Metastatic Breast Carcinoma in the Brain (tissue), 10 donors: ENCODE data around the genes NTNG2 and CEL.

- PRO-cap, 10 experiments: peak in 4 of 10 experiments; most common minus-strand start chr9:131709881 (in 4)
These were observed 30.1 kb downstream of the RAPGEF1 start for GRCh38 chr9:131709383-131710473.

DNA sequence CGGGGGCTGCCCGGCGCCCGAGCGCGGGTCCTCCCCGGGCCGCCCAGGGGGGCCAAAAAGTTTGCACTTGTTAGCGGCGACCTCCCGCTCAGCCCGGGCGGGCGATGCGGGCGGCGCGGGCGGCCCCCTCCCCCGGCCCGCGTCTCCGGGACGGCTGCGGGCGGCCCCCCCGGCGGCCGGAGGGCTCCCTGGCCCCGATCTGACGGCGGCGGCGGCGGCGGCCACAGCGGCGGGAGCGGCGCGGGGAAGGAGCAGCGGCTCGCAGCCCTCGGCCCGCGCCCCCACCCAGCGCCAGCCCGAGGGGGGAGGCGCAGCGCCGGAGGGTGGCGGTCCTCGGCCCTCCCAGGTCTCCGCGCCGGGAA, at the start of gene NTNG2:
Gene NTNG2, plus strand, starts transcription at position 197 of the 362 bp plus-strand sequence.
- PRO-cap, 10 experiments: no peak in any of the 10 experiments

DNA sequence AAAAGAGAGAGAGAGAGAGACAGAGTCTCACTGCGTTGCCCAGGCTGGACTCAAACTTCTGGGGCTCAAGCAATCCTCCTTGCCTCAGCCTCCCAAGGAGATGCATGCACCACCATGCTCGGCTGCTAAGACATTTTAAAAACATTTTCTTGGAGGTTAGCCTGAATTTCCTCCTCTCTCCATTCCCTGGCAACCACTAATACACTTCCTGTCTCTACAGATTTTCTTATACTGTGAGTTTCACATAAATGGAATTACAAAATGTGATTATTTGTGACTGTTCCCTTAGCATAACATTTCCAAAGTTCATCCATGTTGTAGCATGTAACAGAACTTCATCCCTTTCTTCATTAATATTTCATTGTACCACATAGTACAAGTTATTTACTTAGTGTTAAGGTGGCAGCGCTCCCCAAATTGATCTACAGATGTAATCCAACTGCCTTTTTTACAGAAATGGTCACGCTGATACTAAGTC, 82.3 kb downstream of the SETX start:
- PRO-cap, 10 experiments: no peak in any of the 10 experiments

DNA sequence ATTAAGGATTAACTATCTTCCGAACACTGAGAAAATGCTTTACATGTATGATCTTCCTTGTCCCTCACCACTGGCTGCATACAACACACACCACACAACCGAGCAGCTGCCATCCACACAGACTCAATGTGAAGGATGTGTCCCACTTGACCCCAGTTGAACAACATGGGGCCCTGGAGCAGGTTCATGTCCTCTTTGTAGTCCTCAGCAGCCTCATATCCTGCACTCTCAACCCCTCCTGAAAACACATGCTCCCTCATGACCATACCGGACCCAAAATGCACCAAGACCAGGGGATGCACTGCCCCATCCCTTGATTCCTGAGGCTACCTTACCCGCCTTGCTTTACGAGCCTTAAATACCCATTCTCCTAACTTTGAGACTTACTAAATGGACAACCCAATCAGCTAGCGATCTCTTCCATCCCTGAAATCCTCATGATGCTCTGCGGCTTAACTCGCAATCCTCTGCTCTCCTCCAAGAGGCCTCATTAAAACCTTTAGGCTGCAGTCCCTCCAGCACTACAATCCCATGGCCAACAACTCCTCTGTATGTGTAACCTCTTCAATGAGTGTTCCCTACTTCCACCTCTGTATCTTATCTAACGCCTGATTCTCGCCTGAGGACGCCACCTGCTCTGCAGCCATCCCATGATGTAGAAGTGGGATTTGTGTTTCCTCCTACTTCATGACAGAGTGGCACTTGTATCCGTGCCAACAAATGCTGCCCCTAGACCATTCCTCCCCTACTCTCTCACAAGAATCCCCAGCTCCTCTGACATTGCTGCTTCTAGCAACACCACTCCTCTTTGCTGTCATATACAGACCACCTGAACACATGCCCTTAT, 78.8 kb downstream of the SETX start:
- PRO-cap, 10 experiments: no peak in any of the 10 experiments

DNA sequence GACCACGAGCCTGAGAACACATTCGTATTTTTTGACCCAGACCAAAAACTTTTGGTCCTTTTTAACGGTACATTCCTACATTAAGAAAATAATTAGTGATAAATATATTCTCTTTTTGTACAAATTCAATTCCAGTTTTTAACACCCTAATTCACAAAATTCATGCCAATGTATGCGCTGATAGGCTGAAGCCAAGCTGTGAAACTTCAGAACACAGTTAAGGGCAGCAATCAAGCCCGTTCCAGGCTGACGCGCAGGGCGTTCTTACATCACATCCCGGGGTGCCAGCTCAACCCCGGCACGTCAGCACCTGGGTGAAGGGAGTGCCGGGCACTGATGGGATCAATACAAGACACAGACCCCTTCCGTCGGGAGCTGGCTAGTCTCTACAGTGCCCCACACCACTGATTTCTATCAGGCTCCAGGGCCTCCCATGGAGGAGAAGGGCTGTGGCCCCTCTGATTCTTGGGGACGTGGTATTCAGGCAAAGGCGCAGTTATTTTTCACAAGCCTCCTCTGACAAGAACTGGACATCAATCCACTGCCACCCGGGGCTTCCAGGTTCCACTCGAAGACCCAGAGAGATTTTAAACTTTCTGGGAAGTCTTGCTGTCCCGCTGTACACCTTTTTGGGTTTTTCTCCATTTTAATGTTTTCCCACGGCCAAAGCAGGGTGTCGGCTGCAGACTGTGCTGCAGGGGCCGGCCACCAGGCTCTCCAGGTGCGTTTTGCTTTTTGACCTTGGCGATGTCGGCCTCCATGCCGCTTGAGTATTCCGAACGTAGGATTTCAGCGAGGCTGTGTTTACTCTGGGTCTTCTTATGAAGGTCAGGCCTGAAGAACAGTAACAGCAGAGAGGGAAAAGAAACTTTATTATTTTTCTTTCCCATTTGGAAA, 12.1 kb downstream of the BARHL1 start:
- PRO-cap, 10 experiments: no peak in any of the 10 experiments

- PRO-cap, 10 experiments: peak in 2 of 10 experiments; most common plus-strand start chr9:132671303 (in 1); most common minus-strand start chr9:132671258 (in 1)
These were observed 995 bp downstream of the GTF3C4 start for GRCh38 chr9:132671015-132671903.

DNA sequence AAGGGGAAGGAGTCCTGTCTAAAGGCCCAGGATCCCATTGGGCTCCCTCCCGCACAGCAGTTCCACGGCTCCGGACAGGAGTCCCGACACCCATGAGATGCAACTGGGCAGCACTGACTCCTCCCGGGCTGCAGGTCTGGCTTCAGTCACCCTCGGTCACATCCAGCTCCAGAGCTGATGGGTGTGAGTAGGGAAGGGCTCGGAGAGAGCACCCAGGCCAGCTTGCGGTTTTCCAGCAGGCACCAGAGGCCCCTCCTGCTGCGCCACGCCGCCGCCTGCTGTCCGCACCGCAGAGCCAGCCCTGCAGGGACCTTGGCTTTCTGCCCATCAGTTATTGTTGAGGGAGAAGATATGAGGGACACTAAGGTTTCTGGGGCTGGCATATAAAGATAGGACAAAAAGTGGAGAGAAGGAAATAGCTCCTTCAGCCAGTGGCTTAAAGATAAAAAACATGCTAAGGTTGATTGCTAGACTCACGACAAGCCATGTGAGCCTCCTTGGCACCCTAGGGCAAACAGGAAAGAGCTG, 79.1 kb downstream of the AK8 start:
- PRO-cap, 10 experiments: peak in 1 of 10 experiments; most common plus-strand start position 277 of the sequence (in 1)

DNA sequence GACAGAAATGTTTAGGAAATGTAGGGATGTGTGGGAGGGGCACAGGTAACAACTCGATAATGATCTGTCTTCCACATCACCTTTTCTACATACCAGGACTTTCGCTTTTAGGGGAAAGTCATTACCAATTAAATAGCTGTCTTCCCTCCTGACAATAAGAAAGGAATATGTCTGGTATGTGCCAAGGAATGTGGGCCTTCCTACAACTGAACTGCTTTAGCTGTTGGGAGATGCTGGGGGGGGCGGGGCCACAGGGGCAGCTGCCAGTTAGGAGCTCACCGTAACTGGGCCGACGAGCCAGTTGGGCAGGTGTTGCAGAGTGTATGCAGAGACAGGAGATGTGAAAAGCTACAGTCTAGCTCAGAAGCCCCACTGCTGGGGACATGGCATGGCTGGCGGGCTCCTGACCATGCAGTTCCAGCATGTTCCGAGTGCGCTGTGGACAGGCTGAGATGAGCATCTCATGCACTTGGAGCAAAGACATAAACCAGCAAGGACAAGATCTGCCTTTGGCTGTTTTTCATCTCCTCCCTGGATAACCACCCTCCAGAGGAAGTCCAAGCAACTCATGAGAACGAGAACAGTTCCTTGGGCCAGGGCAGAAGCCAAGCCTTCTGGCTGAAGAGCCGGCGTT, 71.0 kb downstream of the AK8 start:
- PRO-cap, 10 experiments: peak in 1 of 10 experiments; most common plus-strand start position 300 of the sequence (in 1)

GRCh38 chr9:132895097-132895981, 16.6 kb downstream of the SPACA9 start:
- PRO-cap, 10 experiments: peak in 1 of 10 experiments; most common plus-strand start chr9:132895532 (in 1); most common minus-strand start chr9:132895393 (in 1)

GRCh38 chr9:132902551-132902998, 23.9 kb downstream of the SPACA9 start:
- PRO-cap, 10 experiments: no peak in any of the 10 experiments

- PRO-cap, 10 experiments: peak in 10 of 10 experiments; most common minus-strand start chr9:133030447 (in 6)
These were observed 961 bp upstream of the GTF3C5 start for GRCh38 chr9:133029512-133030560.

GRCh38 chr9:133056982-133057395, 4.8 kb upstream of the CEL start:
- PRO-cap, 10 experiments: no peak in any of the 10 experiments

DNA sequence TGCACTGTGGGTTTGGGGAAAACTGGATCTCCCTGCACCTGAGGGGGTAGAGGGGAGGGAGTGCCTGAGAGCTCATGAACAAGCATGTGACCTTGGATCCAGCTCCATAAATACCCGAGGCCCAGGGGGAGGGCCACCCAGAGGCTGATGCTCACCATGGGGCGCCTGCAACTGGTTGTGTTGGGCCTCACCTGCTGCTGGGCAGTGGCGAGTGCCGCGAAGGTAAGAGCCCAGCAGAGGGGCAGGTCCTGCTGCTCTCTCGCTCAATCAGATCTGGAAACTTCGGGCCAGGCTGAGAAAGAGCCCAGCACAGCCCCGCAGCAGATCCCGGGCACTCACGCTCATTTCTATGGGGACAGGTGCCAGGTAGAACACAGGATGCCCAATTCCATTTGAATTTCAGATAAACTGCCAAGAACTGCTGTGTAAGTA, at the start of gene CEL:
Gene CEL, plus strand, starts transcription at position 135 of the 432 bp plus-strand sequence.
- PRO-cap, 10 experiments: no peak in any of the 10 experiments

GRCh38 chr9:133102702-133103140, 18.3 kb downstream of the RALGDS start:
- PRO-cap, 10 experiments: no peak in any of the 10 experiments

- PRO-cap, 10 experiments: no peak in any of the 10 experiments
These were observed 11.8 kb downstream of the RALGDS start for GRCh38 chr9:133109304-133109518.

GRCh38 chr9:133114447-133115362, 6.3 kb downstream of the RALGDS start:
- PRO-cap, 10 experiments: peak in 1 of 10 experiments; most common plus-strand start chr9:133114766 (in 1); most common minus-strand start chr9:133114511 (in 1)

GRCh38 chr9:133115402-133116386, 5.3 kb downstream of the RALGDS start:
- PRO-cap, 10 experiments: no peak in any of the 10 experiments

- PRO-cap, 10 experiments: peak in 10 of 10 experiments; most common plus-strand start chr9:133119432 (in 10); most common minus-strand start chr9:133119221 (in 5)
These were observed 2.1 kb downstream of the RALGDS start for GRCh38 chr9:133118798-133119558.

DNA sequence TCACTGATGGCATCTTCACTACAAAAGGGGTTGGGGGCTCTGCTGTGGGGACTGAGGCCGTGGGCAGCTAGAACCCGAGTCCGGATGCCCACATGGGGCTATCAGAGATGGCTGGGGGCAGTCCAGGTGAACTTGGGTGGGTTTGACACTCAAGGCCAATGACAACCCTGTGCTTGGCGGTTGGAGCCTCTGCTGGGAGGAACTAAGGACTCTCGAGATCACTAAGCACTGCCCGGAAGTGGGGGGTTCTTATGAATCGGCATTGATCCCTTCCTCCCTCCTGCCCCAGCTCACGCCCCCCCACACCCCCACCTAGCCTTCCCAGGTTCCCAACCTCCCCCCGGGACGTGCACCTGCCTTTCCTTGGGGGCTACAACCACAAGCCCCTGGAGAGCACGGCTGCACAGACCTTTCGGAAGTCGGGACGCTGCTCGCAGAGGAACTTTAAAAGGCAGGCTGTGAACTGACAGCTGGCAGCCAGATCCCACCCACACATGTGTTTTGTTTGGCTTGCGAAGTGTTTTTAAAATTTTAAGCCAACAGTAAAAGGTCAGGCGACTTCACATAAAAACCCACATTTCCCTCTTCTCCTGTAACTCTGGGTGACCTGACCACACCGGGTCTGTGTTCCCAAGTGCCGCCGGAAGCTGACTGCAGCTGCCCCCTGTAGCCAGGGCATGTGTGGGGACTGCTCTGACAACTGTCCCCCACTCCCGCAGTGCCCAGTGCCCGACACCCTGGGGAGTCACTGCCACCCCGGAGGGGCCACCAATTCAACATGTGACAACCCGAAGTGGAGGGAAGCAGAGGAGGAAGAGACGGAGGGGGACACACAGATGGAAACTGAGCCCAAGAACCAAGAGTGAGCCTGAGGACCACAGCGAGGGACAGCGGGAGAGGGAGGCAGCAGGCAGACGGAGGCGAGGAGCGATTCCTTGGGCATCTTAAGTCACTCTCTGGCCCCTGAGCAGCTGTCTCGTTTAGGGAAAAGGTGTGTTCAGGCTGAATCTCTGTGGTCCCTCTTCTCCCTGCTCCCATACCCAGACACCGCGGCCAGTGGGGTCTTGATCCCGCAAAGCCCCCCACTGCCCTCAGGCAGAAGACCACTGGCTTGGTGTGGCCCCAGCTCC, 5.2 kb upstream of the RALGDS start:
- PRO-cap, 10 experiments: peak in 2 of 10 experiments; most common plus-strand start position 595 of the sequence (in 2); most common minus-strand start position 439 of the sequence (in 2)

DNA sequence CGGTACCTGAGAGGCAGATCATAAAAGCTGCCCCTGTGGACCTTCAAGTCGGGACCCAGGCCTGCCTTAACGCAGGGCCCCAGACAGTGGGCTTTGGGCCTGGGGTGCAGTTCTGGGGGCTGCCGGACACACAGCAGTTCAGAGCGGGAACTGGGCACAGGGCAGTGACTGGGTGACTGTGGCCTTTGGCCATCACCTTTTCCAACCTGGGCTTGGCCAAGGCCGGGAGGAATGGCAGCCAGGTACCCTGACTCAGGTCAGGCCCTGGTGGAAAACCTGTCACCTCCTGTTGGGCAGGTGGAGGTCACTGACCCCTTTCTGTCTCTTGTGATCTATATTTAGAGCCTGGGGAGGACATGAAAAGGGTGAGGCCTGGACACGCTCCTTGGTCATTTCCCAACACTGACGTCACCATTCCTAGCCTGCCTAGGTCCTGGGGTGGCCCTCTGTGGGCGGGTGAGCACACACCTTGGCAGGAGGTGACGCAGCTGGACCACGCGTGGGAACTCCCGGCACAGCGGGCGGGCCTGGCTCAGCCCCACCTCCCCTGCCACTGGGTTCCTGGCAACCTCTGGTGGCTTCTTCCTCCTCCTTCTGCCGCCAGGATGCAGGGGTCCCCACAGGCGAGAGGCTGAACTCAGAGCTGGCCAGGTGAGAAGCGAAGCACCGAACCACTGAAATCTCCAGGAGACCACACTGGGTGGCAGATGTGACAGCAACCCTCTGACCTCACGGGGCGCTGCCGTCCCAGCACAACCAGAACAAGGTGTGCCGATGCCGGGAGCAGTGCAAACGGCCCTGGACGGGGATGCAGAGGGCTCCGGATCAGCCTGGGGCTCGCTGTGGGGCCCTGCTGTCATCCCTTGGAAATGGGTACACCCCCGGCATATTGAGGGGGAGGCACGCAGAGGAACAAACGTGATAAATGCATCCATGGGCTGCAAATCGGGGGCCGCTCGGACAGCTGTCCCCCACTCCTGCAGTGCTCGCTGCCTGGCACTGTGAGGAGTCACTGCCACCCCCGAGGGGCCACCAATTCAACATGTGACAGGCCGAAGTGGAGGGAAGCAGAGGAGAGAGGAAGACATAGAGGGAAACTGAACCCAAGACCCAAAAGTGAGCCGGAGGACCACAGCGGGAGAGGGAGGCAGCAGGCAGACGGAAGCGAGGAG, 6.5 kb upstream of the RALGDS start:
- PRO-cap, 10 experiments: peak in 1 of 10 experiments; most common plus-strand start position 603 of the sequence (in 1)